ENCODE measurements around a stretch of chr15.

- RRBS = no CpG with 5 or more reads among the region's 5 CpGs
CAGE:
- cytosol, long polyA plus RNA = no peak
- long polyA plus RNA = no peak
- nucleus, long polyA plus RNA = no peak
Observed at GRCh38 chr15:92922416-92922862, 22.3 kb downstream of the CHD2 start.

GRCh38 chr15:92923962-92924840 is 24.1 kb downstream of the CHD2 start:
- RRBS = no CpG with 5 or more reads among the region's 9 CpGs
CAGE:
- cytosol, long polyA plus RNA = no peak
- long polyA plus RNA = no peak
- nucleus, long polyA plus RNA = no peak

DNA sequence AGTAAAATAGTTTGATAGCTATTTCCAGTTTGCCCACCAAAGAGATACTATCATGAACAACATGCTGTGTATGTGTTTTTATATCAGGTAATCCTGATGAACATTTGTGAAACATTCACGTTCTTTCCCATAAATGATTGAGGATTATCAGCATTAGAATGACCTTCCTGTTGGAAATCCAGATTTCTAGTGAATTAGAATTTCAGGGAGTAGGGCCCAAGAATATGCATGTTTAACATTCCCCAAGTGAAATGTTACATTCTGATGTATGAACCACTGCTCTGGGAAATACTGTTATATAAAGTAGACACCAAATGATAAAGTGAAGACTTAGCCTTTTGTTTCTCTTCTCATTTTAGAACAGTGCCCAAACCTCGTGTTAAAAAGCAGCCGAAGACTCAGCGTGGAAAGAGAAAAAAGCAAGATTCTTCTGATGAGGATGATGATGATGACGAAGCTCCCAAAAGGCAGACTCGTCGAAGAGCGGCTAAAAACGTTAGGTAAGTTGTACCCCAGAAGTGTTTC is 39.2 kb downstream of the CHD2 start:
- RRBS = no CpG with 5 or more reads among the region's 9 CpGs
CAGE:
- cytosol, long polyA plus RNA = no peak
- long polyA plus RNA = no peak
- nucleus, long polyA plus RNA = no peak

DNA sequence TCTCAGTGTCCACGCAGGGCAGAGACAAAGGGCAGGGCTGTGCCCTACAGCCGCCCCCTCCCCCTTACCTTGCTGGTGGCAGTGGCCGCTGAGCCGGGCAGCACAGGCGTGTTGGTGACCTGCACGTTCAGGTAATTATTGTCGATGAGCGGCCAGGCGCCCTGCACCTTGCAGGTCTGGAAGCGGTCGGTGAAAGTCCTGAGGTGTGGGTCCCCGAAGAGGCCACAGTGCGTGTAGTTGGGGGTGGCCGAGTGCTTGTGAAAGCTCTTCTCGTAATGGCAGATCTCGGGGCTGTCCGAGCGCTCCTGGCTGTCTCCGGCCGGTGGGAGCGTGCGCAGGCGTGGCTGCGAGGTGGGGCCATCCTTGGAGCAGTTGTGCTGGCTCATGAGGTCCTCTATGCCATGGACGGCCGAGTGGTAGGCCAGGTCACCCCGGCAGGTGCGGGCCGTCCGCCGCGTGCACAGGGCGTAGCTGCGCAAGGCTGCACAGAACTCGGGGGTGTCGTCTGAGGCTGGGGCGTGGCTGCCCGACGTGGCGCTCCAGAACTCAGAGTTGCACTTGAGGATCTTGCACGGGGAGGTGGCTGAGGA is 37.0 kb downstream of the RGMA start:
- RRBS = no CpG with 5 or more reads among the region's 41 CpGs
CAGE:
- cytosol, long polyA plus RNA = no peak
- long polyA plus RNA = no peak
- nucleus, long polyA plus RNA = no peak

DNA sequence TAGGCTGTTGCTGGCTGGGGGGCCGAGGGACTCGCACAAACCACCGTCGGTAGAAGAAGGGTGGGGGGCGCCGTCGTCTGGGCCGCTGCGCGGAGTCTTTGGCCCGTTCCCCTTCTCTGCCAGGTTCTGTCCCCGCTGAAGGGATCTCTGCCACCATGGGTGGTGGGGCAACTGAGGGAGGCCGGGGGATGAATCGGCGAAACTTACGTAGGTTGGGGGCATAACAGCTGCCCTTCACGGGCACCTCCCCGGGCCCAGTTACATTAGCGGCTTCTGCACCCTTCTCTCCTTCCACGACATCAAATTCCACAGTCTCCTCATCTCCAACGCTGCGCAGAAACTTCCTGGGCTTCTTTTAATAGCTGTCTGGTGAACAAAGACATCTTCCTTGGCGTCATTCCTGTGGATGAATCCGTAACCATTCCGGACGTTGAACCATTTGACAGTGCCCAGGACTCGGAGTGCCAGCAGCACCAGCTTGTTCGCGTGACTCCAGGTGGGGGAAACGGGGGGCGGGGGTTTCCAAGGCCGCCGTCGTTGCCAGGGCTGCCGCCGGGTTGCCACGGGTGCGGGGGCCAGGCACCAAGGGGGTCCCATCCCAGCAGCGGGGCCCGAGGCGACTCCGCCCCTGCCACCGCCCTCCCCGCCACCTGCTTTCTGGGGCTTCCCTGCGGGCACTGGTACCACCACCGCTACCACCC is 23.0 kb downstream of the RGMA start:
- RRBS = 86% methylated on average over 6 of the region's 46 CpGs
CAGE:
- cytosol, long polyA plus RNA = no peak
- long polyA plus RNA = no peak
- nucleus, long polyA plus RNA = no peak

DNA sequence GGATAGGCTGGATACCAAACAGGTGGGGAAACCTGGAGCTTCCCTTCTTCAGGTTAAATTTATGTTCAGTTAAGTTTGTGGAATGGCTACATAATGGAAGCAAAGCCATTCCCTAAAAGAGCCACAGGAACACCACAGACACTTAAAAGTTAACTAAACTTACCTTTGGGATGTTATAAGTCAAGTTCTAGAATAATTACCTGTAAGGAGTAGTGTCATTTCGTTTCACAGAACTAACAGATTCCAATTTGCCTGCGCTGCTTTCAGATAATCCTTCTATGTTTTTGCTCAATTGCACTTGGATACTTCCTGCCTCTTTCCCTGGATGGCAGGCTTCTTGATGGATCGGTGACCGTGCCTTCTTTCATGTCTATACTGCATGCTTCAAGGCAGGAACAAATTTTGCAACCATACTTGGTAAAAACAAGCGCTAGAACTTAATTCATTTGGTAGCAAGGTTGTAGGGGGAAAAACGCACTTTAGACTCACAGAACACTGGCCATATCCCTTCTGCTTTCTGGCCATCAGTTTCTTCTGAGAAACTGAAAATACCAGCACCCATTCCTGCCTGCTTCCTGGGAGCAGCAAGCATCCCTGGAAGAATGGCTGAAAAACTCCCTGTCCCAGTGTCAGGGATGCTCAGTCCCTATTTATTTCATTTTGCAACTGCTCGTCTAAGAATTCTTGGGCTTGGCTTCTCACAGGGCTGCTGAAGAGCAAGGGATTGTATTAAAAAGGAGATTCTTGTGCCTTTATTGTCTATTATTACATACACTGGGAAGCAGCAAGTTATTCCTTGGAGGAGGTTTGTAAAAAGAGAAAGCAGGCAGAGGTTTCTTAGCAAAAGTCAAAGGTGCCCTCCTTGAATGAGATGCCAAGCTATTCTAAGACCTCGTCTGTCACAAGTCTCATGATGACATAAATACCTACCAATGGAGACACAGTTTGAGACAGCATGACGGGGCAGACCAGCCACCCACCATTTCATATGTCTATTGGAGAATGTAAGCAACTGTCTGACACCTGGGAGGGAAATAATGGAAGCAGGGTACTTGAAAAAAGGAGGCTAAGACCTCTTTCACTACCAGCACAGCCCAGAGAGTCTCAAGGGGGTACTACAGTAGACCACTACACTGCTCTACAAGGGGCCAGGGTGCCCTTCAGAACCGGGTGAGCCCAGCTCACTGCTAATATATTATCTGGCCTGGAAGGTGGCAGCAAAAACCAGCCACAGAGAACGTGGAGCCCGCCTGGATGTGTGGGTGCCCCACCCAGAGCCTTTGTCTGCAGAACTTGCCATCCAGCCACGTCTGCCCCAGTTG is 2.5 kb downstream of the RGMA start:
- RRBS = no CpG with 5 or more reads among the region's 13 CpGs
CAGE:
- cytosol, long polyA plus RNA = no peak
- long polyA plus RNA = no peak
- nucleus, long polyA plus RNA = no peak

- RRBS = no CpG with 5 or more reads among the region's 37 CpGs
CAGE:
- cytosol, long polyA plus RNA = no peak
- long polyA plus RNA = no peak
- nucleus, long polyA plus RNA = no peak
Observed at GRCh38 chr15:93089598-93090349, 763 bp upstream of the RGMA start.

DNA sequence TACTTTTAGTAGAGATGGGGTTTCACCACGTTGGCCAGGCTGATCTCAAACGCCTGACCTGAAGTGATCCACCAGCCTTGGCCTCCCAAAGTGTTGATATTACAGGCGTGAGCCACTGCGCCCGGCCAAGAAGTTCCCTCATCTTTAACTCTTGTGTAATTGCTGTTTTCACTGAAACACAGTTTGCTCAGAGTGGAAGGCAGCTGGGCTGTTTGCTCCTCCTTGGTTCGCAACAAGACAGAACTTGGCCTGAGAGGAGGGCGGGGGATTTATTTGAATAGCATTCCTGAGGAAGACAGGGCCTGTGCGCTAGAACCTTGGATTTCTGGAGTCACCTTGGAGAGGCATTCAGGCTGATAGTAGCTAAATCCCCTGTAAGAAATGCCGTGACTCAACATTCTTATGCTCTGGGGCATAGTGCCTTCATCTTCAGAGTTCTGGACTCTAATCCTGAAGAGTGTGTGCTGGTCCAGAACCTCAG is 226.6 kb upstream of the MCTP2 start:
- RRBS = no CpG with 5 or more reads among the region's 9 CpGs
CAGE:
- cytosol, long polyA plus RNA = no peak
- long polyA plus RNA = no peak
- nucleus, long polyA plus RNA = no peak

DNA sequence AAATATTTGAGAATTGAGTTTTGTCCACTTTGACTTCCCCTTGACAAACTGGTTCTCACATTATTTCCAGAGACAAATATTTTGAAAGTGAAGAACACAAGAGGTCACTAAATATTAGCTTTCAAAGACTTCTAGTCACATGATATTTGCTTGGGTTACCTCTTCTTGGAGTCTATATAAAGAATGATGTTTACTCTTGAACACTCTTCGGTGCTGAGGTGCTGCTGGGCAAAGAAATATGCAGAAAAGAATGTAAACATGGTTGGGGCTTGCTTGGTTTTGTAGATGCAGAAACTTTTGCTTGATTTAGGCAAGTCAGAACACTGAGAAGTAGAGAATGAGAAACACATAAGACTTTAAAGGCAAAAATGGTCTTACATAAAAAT is 120.6 kb upstream of the MCTP2 start:
- RRBS = no CpG with 5 or more reads among the region's 1 CpG
CAGE:
- cytosol, long polyA plus RNA = no peak
- long polyA plus RNA = no peak
- nucleus, long polyA plus RNA = no peak

DNA sequence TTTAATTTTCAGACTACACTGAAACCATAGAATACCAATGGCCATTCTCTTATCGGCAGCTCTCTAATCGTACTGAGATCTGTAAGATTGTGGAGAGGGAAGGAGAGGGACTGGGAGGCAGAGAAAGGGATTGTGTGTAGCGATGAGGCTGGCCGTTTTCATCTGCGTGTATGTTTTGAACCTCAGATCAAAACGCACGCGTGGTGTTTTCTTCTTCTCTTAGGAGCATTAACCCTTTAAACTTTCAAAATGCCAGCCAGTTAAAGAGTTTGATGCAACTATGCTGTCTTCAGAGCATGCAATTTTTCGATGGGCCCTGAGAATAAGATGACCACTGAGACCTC is 441.0 kb downstream of the MCTP2 start:
- RRBS = no CpG with 5 or more reads among the region's 9 CpGs
CAGE:
- cytosol, long polyA plus RNA = no peak
- long polyA plus RNA = no peak
- nucleus, long polyA plus RNA = no peak

GRCh38 chr15:94844506-94845643 is 613.5 kb downstream of the MCTP2 start:
- RRBS = 7% methylated on average over 49 of the region's 91 CpGs
CAGE:
- cytosol, long polyA plus RNA = no peak
- long polyA plus RNA = no peak
- nucleus, long polyA plus RNA = no peak

GRCh38 chr15:95017664-95018468 is 786.5 kb downstream of the MCTP2 start:
- RRBS = no CpG with 5 or more reads among the region's 5 CpGs
CAGE:
- cytosol, long polyA plus RNA = no peak
- long polyA plus RNA = no peak
- nucleus, long polyA plus RNA = no peak

DNA sequence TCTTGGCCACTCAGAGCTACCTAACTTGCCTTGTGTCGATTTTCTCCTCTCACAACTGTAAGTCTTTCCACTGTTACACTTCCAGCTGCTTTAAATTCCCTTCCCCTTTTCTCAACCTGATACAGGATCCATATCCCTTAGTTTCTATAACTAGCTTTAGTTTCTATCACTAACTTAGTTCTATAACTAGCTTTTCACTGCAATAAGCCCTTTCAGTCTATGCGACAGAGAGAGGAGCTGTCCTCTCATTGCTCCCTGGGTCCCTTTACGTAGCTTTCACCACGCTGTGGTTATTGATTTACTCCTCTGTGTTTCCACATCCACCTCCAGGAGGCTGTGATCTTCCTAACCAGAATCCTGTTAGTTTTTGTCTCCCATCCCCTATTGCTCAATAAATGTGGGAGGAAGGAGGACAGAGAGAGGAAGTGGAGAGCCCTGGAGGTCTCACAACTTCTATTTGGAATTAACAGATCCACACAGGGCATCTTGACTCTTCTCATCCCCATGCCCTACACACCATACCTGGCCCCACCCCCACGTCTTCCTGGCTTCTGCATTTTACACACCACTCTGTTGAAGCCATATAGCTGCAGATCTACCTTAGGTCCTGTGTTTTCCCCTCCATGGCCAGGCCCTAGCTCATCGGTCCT is 1036.1 kb downstream of the MCTP2 start:
- RRBS = no CpG with 5 or more reads among the region's 6 CpGs
CAGE:
- cytosol, long polyA plus RNA = no peak
- long polyA plus RNA = no peak
- nucleus, long polyA plus RNA = no peak

- RRBS = 100% methylated on average over 1 of the region's 5 CpGs
CAGE:
- cytosol, long polyA plus RNA = no peak
- long polyA plus RNA = no peak
- nucleus, long polyA plus RNA = no peak
Observed at GRCh38 chr15:95302148-95302761, 1028.2 kb upstream of the NR2F2 start.

GRCh38 chr15:95442027-95442433 is 888.5 kb upstream of the NR2F2 start:
- RRBS = no CpG with 5 or more reads among the region's 5 CpGs
CAGE:
- cytosol, long polyA plus RNA = no peak
- long polyA plus RNA = no peak
- nucleus, long polyA plus RNA = no peak

GRCh38 chr15:95713322-95713907 is 617.1 kb upstream of the NR2F2 start:
- RRBS = no CpG with 5 or more reads among the region's 6 CpGs
CAGE:
- cytosol, long polyA plus RNA = no peak
- long polyA plus RNA = no peak
- nucleus, long polyA plus RNA = no peak

DNA sequence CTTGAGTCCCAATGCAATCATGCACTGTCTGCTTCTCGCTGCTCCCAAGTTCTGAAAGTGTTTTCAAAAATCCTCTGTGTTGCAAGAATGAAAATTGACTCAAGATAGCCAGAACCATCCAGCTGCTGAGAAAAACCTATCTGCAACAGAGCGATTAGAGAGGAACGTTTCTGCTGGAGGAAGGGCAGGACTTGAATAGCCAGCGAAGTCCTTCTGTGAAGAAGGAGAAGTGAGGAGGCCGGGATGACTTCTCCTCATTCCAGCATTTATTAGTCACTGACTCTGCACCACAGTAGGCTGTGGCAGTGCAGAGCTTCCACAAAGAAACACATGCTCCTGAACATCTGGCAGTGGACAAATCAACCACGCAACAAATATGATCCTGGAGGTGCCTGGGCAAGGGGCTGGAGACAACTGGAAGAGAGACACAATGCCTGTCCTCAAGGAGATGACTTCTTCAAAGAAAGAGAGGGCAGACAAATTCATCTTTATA is 358.2 kb upstream of the NR2F2 start:
- RRBS = no CpG with 5 or more reads among the region's 6 CpGs
CAGE:
- cytosol, long polyA plus RNA = no peak
- long polyA plus RNA = no peak
- nucleus, long polyA plus RNA = no peak

DNA sequence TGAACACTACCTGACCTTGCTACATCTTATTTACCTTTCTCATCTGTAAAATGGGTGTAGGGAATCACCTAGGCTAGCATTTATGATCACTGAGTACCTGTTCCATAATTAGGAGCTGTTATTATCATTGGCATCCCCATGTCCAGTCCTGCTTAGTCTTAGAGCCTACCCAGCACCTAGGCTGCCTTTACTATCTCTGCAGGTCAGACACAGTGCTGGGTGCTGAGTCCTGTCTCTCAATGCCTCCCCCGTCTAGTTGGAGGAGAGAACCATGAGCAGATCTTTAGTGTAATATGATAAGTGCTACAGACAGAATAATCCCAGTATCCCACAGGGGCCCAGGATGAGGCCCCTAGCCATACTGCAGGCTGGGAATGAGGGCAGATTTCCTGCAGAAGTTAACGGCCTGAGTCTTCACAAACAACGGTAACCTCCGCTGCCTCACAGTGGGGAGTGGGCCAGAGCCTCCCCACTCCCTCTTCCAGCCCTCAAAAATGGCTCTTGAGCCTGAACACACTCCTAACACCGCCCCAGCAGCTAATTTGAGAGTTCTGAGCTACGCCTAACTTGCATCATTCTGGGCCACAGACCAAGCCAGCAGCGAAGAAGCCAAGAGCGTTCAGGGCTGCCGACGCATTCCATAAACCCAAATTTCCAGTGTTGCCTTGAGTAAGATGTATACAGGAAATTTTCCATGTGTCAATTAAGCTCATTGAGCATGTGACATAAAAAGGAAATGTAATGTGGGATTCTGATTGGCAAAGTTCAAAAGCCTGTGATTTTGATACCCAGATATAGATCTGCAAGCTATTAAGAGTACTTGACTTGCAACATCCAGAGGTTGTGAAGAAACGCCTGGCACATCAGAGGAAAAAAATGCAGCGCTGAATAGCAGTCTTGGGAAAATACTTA is 148.9 kb upstream of the NR2F2 start:
- RRBS = no CpG with 5 or more reads among the region's 12 CpGs
CAGE:
- cytosol, long polyA plus RNA = no peak
- long polyA plus RNA = no peak
- nucleus, long polyA plus RNA = no peak

GRCh38 chr15:96320989-96321247 is 9.6 kb upstream of the NR2F2 start:
- RRBS = 67% methylated on average over 3 of the region's 9 CpGs
CAGE:
- cytosol, long polyA plus RNA = no peak
- long polyA plus RNA = no peak
- nucleus, long polyA plus RNA = no peak

DNA sequence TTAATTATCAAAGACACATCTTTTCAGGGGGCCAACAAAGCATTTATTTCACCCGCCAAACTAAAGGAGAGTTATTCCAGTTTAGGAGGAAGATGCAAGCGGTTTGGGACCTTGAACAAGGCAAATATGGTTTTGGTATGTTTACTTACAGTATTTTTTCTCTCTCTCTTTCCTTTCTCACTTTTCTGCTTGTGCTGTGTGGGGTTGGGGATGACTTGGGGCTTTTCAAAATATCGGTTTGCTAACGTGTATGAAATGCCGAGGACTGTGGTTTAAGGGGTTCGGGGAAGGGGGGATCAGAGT is 4.3 kb upstream of the NR2F2 start:
- RRBS = no CpG with 5 or more reads among the region's 6 CpGs
CAGE:
- cytosol, long polyA plus RNA = no peak
- long polyA plus RNA = no peak
- nucleus, long polyA plus RNA = no peak